AG09319 (cell line): Measurements from ENCODE around the genes SLC17A1, H3C3 and H2BC6.

DNA sequence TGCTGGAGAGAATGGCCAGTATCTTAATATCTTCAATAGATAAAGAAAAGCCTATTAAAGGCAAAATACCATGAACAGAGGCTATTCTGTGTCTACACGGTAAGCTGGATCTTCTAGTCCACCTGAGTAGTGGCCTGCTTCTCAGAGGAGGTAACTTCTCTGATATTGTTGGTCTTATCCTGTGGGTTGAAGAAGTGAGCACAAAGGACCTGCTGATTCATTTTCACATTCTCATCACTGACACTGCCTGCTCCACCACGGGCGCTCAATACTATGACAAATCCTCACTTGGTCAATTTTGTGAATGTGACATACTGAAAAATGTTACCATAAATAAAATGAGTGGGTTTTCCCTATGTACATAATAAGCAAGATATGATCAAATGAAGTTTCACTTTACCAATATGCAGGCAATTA, 71.4 kb upstream of the RIPOR2 start:
- RRBS = no CpG with 5 or more reads among the region's 3 CpGs

DNA sequence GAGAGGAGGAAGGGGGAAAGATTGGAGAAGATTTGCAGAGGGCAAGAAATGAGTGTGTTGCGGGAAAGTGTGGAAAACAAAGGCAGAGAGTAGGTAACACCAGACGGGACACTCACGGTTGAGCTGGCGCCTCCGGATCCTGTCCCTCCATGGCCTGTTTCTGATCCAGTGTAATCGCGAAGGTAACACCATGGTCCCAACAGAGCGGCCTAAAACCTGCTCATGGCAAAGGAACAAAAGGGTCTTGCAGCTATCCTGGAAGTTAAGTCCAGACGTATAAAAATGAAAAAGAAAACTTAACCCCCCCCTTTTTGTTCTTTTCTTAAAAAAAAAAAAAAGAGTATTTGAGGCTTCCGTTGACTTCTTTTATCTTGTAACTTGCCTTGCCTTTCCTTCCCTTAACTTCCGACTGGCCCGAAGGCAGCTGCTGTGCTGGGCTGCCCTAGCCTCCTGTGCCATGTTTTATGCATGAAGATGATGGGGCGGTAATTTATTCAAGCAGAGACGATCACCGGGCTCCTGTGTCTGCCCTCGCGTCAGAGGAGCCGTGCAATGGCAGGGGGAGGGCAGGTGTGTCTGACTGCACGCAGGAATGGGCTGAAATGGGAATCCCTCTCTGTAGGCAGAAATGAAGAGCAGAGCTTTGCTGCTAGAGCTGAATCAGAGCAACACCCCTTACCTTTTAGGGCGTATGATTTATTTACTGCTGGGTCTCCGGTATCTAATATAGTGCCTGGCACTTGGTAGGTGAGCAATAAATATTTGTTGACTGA, 106.2 kb upstream of the RIPOR2 start:
- RRBS = no CpG with 5 or more reads among the region's 21 CpGs

DNA sequence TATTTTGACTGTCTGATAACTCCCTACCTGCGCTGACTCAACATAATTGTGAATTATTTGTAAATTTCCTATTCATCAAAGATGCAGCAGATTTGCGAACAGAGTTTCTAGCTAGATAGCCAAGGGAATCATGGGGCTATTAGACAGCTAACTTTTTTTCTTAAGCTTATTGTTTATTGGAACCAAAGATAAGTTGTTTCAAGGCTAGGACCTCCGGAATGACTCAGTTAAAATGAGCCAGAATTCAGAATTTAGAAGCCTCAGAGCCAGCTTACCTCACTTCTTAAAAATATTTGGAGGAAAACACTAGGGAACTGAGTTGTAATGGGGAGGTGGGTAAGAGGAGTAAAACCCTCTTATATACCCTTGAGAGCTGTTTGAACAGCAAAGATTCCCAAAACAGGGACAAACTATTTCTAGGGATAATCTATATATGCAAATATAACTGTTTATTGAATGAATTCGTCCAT, 12.8 kb upstream of the CARMIL1 start:
- RRBS = no CpG with 5 or more reads among the region's 4 CpGs

GRCh38 chr6:25415712-25416134, 136.5 kb downstream of the CARMIL1 start:
- RRBS = no CpG with 5 or more reads among the region's 5 CpGs

GRCh38 chr6:25710212-25710425, 16.2 kb downstream of the H2AC1 start:
- RRBS = no CpG with 5 or more reads among the region's 10 CpGs

DNA sequence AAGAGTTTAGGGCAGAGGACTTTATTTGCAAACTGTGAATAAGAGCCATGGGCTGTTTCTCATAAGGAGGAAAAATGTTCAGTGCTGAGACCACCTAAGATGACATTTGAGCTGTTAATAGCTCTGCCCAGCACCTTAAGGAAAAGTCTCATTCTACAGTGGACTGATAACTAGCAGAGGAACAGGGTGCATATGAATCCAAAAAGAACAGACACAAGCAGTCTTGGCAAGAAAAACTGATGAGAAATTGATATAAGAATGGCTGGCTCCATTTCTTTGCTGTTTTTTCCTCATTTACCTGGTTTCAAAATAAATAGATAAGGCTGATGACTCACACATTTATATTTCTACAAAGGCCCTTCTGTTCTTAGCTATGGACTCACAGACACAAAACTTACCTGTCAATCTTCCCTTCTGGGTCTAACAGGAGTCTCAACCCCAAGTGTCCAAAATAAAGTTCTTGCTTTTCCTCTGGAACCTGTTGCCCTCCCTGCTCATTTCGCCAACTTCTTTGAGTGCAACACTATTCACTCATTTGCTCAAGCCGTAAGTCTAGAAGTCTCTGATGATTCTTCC, 888 bp downstream of the SLC17A4 start:
- RRBS = no CpG with 5 or more reads among the region's 2 CpGs

GRCh38 chr6:25831715-25832465, at the start of gene SLC17A1:
TSS of gene SLC17A1 (minus strand) at chr6:25832052.
- RRBS = no CpG with 5 or more reads among the region's 5 CpGs

DNA sequence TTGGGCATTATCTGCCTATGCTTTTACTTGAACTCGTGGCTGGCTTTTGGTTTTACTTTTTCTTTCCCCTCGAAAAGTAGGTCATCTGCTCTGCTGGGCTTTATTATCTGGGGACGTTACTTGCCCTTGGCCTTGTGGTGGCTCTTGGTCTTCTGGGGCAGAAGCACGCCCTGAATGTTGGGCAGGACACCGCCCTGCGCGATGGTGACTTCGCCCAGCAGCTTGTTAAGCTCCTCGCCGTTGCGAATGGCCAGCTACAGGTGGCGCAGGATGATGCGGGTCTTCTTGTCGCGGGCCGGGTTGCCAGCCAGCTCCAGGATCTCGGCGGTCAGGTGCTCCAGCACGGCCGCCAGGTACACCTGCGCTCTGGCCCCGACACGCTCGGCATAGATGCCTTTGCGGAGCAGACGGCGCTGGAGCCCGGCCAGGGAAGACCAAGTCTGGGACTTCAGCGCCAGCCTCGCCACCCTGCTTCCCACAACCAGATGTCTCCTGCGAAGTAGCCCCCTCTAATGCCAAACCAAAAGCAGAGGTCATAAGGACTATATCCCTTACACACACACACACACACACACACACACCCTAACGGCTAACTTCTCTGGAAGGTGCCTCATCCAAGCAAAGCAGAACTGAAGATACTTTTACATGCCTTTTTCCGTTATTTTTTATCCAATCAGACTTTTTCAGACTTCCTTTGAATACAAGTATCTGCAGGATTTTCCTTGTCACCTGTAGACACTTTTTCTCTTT, 8.0 kb upstream of the SLC17A3 start:
- RRBS = no CpG with 5 or more reads among the region's 33 CpGs

DNA sequence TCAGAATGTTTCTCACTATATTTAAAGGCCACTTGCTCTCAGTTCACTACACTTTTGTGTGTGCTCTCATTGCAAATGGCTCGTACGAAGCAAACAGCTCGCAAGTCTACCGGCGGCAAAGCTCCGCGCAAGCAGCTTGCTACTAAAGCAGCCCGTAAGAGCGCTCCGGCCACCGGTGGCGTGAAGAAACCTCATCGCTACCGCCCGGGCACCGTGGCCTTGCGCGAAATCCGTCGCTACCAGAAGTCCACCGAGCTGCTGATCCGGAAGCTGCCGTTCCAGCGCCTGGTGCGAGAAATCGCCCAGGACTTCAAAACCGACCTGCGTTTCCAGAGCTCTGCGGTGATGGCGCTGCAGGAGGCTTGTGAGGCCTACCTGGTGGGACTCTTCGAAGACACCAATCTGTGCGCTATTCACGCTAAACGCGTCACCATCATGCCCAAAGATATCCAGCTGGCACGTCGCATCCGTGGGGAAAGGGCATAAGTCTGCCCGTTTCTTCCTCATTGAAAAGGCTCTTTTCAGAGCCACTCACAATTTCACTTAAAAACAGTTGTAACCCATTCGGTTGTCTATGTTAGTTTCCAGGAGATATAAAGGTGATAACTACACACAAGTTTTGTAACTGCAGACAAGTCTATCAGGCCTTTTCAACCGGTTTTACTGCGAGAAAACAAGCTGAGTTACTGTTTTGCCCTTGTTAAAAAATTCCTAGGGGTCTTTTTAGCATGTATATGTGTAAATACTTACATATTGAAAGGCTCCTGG, at the start of gene H3C3:
Gene H3C3 (plus strand): TSS at position 49 of the 768 bp plus-strand sequence.
- RRBS = 0% methylated on average over 3 of the region's 42 CpGs

DNA sequence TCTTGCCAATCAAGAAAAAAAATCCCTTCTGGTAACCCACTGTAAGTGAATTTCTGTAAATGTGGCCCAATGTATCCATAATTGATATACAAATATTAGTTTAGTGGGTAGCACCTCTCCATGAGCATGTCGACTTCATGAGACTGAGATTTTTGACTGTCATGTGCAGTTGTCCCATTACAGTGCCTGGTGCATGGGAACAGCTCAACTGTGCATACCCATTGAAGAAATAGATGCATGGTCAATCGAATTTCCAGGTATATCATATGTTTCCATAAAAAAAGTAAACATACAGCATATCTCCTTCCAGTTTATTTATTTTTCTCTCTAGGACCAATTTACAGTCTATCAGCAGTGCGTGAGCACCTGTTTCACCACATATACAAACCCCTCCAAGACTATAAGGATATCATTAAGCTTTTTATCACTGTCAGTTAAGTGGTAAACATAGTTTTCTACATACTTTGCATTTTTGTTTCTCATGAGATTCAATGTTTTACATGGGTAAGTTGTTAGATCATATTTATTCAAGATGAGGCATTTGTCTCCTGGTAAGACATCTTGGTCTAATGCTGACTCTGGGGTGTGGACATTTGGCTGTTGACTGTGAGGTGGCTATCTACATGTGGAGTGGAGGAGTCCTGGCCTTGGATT, 5.1 kb upstream of the H1-6 start:
- RRBS = no CpG with 5 or more reads among the region's 3 CpGs

DNA sequence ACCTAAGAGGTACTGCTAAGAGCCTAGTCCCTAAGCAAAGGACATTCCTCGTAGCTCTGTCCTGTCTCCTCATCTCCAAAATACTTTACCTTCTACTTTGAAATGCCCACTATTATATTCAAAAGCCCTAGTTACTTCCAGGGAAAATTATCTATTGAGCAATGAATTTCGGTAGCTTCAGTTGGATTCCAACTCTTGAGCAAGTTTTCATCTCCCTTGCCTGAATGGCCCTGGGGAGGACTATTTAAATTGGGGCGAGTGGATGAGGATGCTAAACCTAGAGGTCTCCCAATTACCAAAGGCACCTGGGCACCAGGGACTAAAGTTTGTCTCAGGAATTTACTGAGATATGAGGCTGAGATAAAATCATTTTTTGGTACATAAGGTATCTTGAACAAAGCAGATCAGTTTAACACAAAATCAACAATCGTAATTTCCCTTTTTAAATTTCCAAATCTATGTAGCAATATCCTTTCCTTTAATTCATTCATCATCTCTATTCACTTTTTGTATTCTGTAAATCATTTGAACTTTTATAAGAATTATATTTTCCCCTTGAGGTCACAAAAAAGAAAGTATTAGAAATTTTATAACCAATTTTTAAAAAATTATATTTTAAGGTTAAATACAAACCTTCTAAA, 4.5 kb downstream of the H2AC6 start:
- RRBS = no CpG with 5 or more reads among the region's 4 CpGs

DNA sequence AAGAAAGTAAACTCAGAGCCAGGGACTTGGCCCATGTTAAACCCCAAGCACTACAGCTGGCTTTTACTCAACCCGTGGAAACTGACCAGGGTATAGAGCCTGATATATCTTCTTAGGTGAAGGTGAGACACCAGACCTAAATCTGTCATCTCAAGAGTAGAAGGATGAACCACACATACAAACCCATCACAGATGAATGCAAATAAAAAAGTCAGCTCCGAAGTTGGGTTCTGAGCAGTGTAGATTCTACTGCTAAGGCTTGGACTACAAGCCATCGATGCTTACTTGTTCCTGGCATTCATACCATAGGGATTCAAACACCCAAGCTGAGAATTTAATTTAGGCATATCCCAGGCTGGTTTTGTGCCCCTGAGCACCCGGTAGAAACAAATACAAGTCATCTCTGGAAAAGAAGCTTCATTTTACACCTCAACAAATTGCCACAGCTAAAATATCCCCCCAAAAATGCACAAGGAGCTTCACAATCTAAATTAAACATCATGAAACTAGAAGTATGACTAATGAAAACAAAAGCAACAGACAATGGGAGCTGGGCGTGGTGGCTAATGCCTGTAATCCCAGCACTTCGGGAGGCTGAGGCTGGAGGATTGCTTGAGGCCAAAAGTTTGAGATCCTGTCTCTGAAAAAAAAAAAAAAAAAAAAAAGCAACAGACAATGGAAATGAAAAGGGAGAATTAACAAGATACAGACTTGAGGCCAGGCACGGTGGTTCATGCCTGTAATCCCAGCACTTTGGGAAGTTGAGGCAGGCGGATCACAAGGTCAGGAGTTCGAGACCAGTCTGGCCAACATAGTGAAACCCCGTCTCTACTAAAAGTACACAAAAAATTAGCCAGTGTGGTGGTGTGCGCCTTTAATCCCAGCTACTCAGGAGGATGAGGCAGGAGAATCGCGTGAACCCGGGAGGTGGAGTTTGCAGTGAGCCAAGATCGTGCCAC, 2.2 kb downstream of the H2BC5 start:
- RRBS = no CpG with 5 or more reads among the region's 15 CpGs

DNA sequence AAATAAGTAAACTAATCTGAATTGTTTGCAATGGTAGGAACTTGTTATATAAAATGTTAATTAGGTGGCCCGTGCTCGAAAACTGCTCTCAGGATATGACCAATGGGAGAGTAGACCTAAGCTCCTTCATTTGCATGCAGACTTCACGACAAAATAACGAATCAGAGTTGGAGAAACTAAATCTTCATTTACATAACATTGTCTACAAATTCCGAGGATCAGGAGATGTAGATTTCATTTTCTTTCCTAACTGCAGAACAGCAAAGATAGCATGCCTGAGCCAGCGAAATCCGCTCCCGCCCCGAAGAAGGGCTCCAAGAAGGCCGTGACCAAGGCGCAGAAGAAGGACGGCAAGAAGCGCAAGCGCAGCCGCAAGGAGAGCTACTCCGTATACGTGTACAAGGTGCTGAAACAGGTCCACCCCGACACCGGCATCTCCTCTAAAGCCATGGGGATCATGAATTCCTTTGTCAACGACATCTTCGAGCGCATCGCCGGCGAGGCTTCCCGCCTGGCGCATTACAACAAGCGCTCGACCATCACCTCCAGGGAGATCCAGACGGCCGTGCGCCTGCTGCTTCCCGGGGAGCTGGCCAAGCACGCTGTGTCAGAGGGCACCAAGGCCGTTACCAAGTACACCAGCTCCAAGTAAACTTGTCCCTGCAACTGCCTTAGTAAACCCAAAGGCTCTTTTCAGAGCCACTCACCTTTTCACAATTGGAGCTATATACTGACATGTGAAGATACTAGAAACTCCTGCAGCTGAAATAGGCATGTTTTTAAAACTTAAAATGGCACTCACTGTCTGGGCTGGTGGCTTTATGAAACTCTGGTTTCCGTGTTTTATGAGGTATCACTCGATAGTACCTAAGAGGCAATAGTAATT, at the start of gene H2BC6:
Gene H2BC6 (plus strand): TSS at position 237 of the 886 bp plus-strand sequence.
- RRBS = no CpG with 5 or more reads among the region's 37 CpGs

GRCh38 chr6:26220207-26220566, 3.5 kb downstream of the H2AC8 start:
- RRBS = no CpG with 5 or more reads among the region's 2 CpGs

GRCh38 chr6:26409150-26409992, 7.3 kb downstream of the BTN3A1 start:
- RRBS = no CpG with 5 or more reads among the region's 14 CpGs

- RRBS = no CpG with 5 or more reads among the region's 10 CpGs
These were observed 7.7 kb downstream of the BTN3A3 start for GRCh38 chr6:26448027-26448475.

DNA sequence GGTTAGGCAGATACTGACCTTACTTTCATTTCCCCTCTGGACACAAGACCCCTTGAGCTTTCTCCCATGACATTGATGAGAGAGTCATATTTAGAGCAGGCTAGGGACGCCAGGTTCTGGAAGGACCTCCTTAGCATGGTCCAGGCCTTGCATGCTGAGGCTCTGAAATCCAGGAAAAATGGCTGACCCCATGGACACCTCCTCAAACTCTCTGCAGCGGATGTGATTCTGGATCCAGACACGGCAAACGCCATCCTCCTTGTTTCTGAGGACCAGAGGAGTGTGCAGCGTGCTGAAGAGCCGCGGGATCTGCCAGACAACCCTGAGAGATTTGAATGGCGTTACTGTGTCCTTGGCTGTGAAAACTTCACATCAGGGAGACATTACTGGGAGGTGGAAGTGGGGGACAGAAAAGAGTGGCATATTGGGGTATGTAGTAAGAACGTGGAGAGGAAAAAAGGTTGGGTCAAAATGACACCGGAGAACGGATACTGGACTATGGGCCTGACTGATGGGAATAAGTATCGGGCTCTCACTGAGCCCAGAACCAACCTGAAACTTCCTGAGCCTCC, 6.2 kb upstream of the BTN2A1 start:
- RRBS = no CpG with 5 or more reads among the region's 12 CpGs

DNA sequence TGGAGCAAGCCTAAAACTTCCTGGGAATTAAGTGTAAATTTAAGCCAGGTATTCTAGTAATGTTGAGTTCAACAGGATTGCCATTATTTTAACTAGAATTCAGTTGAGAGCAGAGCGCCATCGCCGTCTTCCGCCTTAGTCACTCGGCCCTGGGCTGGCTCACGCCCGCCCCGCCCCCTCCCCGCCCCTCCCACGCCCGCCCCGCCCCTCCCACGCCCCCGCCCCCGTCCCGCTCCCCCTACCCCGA, 17.6 kb upstream of the HMGN4 start:
- RRBS = no CpG with 5 or more reads among the region's 17 CpGs

GRCh38 chr6:26555686-26555885, 17.4 kb downstream of the HMGN4 start:
- RRBS = no CpG with 5 or more reads among the region's 5 CpGs

- RRBS = no CpG with 5 or more reads among the region's 5 CpGs
These were observed 2.7 kb downstream of the ABT1 start for GRCh38 chr6:26599137-26600152.